Vermiform appendix (tissue), 1 donor: Measurements from ENCODE around the gene GSTO1.

GRCh38 chr10:103649106-103649429 lies 155.6 kb downstream of the NEURL1 start:
- PRO-cap = no peak

DNA sequence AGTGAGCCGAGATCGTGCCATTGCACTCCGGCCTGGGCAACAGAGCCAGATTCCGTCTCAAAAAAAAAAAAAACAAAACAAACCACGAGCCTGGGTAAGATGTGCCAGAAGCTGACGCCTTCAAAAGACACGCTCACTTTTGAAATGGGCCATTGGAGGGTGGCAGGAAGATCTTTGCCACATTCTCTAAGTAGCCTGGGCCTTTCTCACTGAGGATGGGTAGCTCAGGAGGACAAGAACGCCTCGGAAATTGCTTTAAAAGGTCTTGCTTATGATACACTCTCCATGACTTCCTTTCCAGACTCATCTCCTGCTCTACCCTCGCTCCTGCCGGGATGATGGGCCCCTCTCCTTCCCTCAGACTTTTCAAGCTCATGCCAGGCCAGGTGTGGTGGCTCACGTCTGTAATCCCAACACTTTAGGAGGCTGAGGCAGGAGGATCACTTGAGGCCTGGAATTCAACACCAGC lies 172.6 kb downstream of the SH3PXD2A start:
- PRO-cap = no peak

DNA sequence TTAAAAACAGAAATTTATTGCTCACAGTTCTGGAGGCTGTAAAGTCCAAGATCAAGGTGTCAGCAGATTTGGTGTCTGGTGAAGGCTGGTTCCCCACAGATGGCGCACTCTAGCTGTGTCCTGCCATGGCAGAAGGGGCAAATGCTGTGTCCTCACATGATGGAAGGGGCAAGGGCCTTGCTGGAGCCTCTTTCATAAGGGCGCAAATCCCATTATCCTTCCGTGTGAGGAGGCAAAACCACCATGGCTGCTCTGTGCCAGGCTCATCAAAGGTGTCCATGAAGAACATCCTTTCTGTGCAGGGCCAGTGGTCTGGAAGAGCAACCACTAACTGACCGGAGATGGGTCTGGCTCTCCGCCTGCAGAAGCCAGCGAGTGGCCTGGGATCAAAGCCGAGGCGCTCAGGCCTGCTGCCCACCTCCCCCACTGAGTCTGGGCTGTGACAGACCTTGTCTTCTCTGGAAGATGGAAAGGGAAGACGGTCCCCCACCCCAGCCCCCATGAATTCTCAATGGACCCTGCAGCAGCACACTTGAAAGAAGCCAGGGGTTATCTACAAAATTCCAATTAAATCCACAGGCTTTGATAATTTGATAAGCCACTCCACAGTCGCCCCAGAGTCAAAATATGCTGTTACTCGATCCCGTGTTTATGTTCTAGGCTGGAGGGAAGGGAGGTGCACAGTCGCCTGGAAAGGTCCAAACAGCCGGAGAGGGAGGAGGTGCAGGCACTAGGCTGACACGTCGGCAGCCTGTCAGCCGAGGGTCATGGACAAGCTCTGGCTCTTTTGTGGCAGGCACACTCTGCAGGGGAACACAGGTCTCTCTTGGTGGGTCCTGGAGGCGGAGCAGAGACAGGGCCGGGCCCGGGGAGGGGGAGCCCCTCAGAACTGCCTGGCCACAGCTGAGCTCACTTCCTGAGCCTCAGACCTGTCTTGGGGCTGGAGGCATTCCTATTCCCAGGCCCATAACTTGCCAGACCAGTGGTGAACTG lies 135.0 kb downstream of the SH3PXD2A start:
- PRO-cap = no peak

- PRO-cap = no peak
Measured at GRCh38 chr10:103747888-103748631, 107.3 kb downstream of the SH3PXD2A start.

DNA sequence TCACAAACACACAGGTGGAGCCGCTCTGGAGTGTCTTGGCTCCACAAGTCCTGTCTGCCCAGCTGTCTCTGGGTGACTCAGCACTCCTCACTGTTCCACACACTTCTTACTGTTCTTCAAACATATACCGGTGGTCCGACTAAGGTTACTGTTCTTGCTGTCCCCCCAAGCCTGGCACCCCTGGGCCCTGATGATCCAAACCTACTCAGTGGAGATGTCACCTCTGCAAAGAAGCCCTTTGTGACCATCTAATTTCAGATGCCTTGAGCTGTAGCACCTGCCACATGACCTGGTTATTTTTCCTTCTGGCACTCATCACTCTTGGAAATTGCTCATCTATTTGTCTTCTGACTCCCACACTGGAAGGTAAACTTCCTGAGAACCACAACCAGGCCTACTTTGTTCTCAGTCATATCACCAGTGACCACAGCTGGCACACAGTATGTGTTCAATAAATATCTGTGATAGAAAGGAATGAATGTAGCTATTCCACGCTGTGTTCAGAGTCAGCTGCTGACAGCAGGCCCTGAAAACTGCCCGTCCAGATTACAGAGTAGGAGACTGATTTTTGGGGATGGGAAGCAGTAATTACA lies 97.1 kb downstream of the SH3PXD2A start:
- PRO-cap = no peak

GRCh38 chr10:103793844-103794131 lies 61.6 kb downstream of the SH3PXD2A start:
- PRO-cap = unidirectional peak, minus-strand start at chr10:103794008

- PRO-cap = no peak
Measured at GRCh38 chr10:103856052-103856889, 895 bp upstream of the SH3PXD2A start.

GRCh38 chr10:103896108-103896603 lies 21.8 kb downstream of the STN1 start:
- PRO-cap = no peak

- PRO-cap = no peak
Measured at GRCh38 chr10:103968509-103968751, 1.5 kb downstream of the SLK start.

DNA sequence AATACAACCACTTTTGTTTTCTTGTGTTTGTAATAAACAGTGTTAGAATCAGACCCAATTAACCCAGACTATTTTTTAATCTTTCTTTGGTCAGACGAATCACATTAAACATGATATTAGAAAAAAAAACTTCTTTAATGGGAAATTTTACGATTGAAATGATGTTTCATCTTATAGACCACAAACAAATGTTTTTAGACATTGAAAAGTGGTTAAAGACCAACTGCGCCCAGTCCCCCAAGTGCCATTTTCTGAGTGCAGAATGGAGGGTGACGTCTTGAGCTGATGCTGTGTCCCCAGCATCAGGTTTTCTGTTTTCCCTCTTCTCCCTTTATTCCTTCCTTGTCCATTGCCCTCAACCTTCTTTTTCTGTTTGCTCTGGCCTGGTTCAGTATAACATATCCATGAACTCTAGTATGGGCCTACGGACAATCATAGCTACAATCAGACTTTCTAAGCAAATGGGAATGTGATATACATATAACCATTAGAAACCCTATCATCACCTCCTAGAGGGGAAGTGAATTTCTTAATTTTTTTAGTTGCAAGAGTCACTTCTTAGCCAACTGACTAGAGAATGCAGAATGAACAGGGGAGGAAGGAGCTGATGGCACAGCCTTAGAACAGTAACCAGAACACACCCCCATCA lies 54.4 kb downstream of the COL17A1 start:
- PRO-cap = no peak

DNA sequence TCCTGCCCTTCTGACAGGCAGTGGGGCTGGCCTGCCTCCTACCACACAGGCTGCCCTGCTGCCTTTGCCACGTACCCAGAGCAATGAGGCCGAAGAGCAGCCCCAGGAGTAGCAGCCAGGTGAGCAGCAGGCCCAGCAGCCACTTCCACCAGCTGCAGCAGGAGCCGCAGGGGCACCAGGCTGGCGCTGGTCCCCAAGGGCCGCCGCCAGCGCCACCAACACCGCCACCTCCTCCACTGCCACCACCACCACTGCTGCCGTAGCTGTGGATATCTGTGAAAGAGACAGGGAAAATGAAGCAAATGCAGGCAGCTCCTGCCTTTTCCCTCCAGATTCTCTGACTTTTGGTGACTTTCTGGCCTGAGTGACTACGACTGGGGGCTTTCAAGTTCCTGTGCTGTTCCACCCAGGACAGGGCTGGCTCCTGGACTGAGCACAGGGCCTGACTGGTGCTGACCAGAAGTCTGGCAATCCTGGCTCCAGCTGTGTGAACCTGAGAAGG lies 28.7 kb downstream of the COL17A1 start:
- PRO-cap = no peak

GRCh38 chr10:104122329-104122582 lies 285 bp downstream of the SFR1 start:
- PRO-cap = no peak

DNA sequence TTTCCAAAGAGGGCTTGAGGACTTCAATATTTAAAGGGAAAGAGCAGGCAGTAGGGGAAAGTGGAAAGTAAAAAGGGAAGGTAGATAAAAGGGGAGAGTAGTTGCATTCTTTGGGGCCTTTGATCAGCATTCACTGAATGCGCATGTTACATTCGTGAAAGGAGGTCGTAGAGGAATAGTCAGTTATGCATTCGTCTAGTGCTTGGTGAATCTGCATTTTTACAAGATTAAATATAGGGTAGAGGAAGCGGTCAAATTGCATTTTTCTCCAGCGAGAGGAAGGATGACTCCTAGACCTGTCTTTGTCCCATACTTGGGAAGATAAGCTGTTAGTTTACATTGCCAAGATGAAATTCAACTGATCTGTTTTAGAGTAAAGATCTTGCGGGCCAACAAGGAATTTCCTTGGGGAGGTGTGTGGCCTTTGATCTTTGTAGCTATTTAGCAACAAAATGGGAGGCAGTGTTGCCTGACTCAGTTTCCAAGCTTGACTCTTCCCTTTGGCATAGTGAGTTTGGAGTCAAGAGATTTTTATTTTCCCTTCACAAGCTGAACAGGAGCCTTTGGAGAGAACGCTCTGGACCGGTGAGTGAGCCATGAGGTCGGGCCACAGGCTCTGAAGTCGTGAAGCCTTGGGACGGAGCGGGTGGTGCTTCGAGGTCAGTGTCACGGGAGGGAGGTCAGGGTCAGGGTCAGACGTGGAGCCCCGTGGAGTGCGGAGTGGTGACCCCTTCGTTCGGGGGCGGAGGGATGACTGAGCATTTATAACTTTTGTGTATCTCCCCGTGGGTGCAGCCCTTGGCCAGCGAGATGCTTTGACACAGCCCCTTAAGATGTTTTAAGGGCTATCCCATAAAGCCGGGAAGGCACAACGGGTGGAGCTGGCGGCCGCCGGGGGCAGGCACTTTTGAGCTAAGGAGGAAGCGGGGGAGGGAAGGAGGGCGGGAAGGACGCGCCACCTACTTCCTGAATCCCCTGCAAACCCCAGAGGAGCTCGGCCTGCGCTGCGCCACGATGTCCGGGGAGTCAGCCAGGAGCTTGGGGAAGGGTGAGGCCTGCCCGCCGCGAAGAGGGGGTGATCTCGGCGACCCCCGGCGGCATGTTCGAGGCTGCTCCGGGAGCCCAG lies at the start of gene GSTO1:
Gene GSTO1, plus strand, starts transcription at position 978 of the 1,126 bp plus-strand sequence.
- PRO-cap = bidirectional peak, plus-strand start at position 987 of the sequence, minus-strand start at position 909 of the sequence

DNA sequence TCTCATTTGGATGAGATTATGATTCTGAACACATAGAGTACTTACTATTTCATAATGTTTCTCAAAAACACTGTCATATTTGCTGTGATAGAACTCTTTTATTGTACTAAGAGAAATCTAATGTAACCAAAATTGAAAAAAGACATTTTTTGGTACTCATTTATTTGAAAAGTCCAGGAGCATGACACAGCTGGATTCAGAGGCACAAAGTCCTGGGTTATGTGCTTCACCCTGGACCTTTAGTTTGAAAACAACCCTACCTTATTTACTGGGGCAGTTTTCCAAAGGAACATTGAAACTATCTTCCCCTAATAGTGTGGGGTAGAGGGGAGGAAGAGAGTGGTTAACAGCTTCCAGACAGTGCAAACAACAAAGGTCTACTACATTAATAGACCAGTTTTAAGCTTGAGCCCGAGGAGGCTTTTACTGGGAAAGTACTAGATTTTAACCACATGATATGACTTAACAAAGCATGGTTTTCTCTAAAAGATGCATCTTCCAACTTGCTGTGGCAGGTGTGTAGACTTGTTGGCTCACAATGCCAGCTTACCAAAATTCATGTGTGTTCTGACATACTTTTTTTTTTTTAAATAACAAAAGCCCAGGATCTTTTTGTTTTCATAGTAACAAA lies 1.6 kb downstream of the GSTO1 start:
- PRO-cap = no peak

GRCh38 chr10:104274627-104275841 lies 6.0 kb downstream of the GSTO2 start:
- PRO-cap = no peak

GRCh38 chr10:104298827-104299603 lies 30.0 kb downstream of the GSTO2 start:
- PRO-cap = bidirectional peak, plus-strand start at chr10:104299528, minus-strand start at chr10:104299307

DNA sequence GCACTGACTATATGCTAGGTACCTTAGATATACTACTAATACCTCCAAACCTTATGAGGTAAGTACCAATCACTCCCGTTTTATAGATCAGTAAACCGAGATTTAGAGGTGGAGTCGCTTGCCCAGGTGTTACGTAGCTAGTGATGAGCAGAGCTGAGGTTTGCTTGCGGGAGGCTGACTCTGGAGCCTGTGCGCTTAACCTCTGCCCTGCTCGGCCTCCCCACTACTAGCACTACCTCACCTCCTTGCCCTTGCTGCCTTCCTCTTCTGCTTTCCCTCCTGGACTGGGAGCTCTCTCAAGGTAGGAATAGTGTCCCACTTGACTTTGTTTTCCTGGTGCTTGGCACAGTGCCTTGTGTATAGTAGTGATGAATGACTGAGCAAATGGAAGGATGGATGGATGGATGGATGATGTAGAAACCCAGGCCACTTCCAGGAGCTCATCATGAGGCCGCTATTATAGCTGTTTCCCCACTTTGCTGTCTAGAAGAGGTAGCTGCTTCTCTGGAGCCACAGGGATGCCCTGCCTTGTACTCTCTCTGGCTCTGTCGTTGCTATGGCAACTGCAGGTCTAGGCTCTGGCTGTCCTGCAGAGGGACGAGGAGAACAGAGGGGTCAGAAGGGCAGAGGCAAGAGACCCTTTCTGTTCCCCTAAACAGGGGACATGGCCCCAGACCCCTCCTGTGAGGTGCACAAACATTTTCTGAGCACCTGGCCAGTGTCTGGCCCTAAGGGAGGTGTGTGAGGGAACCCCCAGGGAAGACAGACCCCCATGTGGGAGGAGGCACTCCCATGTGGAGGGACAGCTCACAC lies 31.6 kb downstream of the ITPRIP start:
- PRO-cap = no peak

DNA sequence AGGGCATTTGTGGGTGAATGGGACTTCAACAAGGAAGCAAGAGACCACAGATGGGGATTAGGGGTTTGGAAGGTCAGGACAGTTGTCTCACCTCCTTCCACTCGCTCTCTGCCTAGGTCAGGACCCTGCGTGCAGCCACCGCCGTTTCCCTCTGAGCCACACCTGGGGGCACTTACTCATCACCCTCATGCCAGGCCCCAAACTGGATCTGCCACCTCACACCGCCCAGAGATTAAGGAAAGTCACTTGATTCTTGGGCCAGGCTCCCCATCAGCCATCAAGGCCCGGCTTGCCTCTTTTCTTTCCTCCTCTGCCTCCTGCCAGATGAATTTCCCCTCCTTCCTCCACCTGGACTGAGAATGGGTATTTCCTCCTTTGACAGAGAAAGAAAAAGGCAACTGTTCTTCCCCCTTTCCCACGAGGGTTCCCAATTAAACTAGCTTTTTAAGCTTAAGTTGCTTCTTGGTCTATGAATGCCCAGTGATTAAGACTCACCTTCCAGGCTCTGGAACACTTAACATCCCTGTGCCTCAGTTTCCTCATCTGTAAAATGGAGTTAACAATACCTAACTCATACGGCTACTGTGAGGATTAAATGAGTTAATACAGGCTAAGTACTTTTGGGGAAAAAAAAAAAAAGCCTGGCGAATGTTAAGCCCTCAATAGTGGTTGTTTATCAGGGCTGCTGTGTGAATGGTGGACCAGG lies 2.8 kb downstream of the ITPRIP start:
- PRO-cap = no peak

DNA sequence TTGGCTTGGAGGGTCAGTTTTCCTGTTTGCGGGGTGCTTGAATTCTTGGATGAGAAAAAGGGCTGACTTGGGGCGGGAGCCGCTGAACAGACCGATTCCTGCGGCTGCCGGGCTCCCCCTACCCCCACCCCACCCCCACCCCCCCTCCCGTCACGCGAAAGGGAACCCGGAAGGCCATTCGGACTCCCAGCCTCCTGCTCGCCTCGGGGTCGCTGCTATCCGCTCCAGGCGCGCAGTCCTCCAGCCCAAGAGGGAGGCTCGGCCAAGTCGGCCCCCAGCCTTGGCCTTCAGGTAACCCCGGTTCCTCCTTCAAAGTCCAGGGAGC lies 1.1 kb downstream of the SORCS3 start:
- PRO-cap = no peak

- PRO-cap = no peak
Measured at GRCh38 chr10:105154966-105155279, 513.8 kb downstream of the SORCS3 start.